BE2C (cell line): Measurements from ENCODE around the genes GJB1 and ZMYM3.

- RRBS: 0% methylated on average over 4 of the region's 28 CpGs
These were observed 644 bp downstream of the MED12 start for GRCh38 chrX:71118838-71119641.

- RRBS: no CpG with 5 or more reads among the region's 23 CpGs
These were observed at the start of gene GJB1 for GRCh38 chrX:71222840-71223478. Gene GJB1, plus strand, starts transcription at chrX:71223224.

DNA sequence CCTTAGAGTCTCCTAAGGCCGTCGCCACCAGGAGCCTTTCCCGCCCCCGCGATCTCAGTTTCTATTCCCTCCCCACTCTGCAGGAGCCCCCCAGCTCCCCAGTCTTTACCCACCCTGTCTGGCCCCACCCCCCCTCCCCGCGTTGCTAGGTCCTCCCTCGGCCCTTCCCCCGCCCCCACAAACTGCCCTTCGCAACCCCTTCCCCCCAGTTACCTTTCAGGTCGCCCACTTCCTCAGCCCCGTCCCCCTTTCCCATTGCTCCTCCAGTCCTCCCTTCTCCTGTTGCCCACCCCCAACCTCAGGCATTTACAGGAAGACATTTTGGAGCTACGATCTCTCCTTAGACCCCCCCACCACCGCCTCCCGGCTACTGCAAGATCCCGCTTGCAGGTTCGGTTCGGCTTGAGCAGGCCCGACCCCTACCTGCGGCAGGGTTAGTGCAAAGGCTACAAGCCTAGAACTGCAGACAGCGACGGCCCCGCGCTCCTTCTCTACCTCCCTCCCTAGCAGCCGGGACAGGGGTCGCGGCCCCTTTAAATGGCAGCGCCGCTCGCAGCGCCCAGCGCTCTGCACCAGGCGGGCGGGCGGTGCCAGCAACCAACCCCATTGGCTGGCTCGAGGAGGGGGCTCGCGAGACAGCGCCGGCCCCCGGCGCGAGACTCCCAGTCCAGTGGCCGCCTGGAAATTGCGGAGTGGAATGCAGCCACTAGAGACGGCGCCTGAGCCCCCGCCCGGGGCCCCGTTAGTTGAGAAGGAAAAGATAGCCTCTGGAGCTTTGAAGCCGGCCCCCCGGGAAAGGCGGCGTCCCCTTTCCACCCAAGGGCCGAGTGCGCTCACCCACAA is at the start of gene ZMYM3:
TSS of gene ZMYM3 (minus strand) at position 535 of the 843 bp plus-strand sequence.
- RRBS: under 1% methylated on average over 8 of the region's 56 CpGs

- RRBS: no CpG with 5 or more reads among the region's 1 CpG
These were observed 5.1 kb upstream of the ITGB1BP2 start for GRCh38 chrX:71296513-71296779.

DNA sequence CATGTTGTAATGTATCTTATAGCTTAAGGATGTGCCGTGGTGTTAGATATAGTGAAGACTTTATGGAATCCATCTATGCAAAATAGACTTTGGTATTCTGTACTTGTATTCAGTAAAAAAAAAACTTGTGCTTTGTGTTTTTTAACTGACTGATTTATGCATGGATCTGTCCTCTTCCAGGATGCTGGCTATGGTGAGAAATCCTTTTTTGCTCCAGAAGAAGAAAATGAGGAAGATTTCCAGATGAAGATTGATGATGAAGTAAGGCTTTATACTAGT is 23.2 kb downstream of the TAF1 start:
- RRBS: no CpG with 5 or more reads among the region's 1 CpG

DNA sequence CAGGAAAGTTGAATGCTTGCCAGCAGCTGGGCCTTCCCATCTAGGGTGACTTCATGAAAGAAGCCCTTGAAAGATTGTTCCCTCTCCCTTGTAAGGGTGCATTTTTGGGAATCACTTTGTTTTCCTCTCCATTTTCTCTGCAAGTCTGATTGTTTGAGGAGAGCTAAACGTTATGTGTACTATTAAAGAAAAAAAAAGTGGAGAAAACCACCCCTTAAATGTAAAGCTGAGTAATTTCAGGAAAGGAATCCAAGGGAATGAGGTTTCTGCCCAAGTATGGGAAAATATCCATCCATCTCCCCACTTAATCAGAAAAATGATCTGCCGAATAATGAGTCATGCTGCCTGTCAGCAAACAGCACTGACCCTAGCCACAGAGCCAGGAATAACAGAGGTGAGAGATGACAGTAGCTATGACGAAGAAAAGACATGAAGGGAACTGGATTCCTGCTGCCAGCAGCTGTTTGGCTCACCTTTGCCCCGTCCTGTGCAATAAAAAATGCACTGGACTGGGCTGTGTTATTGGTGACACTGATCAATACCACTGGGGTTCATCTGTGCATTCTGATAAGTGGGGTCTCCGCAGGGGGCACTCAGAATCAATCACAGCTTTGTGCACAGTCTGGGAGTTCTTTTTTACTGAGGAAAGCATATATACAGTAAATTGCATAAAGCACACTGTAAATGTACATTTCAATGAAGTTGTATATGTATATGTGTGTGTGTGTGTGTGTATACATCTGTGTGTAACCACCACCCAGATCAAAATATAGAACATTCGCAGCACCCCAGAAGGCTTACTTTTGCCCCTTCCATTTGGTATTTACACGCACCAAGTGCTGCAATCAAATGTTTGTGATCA is 119.4 kb downstream of the NHSL2 start:
- RRBS: no CpG with 5 or more reads among the region's 7 CpGs

GRCh38 chrX:72144133-72144716 is 37.3 kb upstream of the PIN4 start:
- RRBS: no CpG with 5 or more reads among the region's 6 CpGs

DNA sequence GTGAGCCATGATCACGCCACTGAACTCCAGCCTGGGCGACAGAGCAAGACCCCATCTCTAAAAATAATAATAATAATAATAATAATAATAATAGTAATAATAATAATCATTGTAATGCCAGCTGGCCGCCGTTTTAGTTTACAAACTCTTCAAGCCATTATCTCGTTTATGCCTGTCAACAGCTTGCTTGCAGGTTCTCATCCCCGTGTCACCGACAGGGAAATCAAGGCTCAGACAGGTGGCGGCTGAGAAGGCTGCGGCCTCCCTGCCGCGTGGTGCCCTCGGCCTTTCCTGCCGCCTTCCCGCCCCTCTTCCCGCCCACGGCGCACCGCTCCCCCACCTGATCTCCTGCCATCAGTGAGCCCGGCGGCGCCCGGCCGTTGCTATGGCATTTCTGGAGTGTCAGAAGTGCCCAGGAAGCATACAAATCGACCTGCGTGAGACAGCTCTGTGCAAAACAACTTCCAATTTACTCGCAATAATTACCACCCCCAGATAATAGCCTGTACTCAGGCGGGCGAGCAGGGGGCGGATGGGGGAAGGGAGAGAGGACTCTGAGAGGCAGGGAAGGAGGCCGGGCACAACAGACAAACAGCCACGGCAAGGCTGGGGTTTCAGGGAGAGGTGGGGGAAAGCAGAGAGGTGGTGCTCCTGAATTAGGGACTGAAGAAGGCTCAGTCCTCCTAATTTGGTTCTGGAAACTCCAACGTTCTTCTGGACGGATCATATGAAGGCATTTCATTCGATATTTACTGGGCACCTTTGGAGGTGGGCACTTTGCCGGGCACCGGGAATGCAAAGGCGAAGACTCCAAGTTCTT is 16.6 kb upstream of the ERCC6L start:
- RRBS: no CpG with 5 or more reads among the region's 37 CpGs

GRCh38 chrX:72306305-72307509 is 993 bp upstream of the CITED1 start:
- RRBS: 1% methylated on average over 40 of the region's 126 CpGs

GRCh38 chrX:72912749-72913001 is 260 bp downstream of the FAM236C start:
- RRBS: no CpG with 5 or more reads among the region's 8 CpGs

- RRBS: 55% methylated on average over 5 of the region's 13 CpGs
These were observed 48.3 kb upstream of the PABPC1L2A start for GRCh38 chrX:73127679-73127951.

GRCh38 chrX:73822261-73823418 is 259.6 kb downstream of the CHIC1 start:
- RRBS: no CpG with 5 or more reads among the region's 10 CpGs

GRCh38 chrX:73823488-73824101 is 260.6 kb downstream of the CHIC1 start:
- RRBS: no CpG with 5 or more reads among the region's 2 CpGs

- RRBS: no CpG with 5 or more reads among the region's 3 CpGs
These were observed 287.3 kb downstream of the CHIC1 start for GRCh38 chrX:73850195-73850895.

- RRBS: no CpG with 5 or more reads among the region's 2 CpGs
These were observed 338.1 kb upstream of the ZCCHC13 start for GRCh38 chrX:73965826-73966311.

DNA sequence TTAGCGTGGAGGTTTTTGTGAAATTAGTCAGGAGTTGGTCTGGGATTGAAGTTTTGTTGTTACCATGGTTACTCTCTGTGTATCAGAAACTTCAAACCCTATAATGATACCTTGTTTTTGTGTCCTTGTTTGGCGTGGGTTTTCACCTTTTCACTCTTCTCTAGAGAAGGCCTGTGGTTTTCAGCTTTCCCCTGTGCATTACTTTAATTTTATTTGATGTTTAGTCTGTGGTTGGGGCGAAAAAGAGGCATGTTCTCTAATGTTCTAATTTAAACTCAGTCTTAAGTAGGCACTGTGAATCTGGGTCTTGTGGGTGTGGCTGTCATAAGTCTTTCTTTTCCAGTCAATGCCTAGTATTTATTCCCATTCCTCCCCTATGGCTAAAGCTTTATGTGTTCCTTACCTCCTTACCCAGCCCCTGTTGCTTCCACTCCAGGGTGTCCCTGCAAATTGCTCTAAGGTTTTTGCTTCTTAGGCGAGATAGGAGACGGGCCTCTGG is 326.4 kb upstream of the ZCCHC13 start:
- RRBS: no CpG with 5 or more reads among the region's 5 CpGs

- RRBS: no CpG with 5 or more reads among the region's 2 CpGs
These were observed 106.5 kb upstream of the ZCCHC13 start for GRCh38 chrX:74197226-74198109.

DNA sequence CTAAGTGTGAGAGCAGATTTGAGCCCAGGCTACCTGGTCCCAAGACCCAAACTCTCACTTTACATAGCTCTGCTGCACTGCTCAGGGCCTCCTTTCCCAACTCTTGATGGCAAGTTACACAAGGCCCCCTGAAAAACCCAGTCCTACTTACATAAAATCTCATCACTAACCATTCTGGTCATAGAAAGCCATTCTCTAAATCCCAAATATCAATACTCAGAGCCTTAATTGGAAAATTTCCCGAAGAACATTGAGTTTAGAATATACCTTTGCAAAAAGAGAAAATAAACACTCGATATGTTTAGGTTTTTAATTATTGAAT is 84.6 kb upstream of the ZCCHC13 start:
- RRBS: no CpG with 5 or more reads among the region's 2 CpGs

DNA sequence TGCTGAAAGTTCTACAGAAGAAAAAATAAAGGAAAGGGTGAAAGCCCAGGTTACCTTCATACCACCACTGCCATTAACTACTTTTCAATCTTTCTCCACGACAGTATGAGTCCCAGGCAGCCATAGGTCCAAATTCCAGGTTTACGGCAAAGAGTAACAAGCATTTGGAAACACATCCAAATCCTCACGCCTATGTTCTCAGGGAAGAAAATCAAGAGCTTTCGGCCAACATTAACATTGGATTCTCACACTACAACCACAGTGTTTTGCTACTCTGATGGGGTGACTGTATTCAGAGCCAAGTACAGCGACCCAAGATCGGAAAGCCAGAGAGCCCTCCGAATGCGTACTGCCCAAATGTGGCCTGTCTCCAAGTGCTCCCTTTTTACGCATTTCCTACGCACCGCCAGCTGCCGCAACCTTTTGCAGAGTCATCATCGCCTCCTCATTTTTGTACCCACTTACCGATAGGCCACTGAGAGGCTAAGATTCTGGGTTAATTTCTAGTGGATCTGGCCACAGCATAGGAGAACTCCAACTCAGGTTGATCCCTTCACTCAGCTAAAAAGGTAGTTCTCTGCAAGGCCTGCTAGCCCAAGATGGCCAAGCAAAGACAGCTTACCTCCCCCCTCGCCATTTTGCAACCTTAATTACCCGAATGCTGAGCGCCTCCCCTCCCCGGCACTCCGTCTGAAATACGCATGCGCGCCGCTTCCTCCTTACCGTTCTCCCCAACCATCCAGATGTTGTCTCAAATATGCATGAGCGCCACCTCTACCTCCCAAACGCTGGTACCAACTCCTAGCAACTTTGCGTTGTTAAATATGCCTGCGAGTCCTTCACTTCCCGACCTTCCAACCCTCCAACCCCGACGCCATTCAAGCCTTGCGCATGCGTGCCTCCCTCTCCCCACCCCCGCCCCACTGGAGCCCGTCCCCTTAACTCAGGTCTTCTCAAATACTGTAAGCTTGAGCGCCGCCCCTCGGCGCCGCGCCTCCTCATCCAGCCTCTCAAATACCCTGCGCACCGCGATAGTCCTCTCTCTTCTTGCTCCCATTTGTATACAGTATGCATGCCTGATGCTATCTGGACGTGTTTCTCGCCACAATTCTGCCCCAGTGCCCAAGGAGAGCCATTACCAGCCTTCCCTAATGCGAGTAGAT is 11.9 kb upstream of the ZCCHC13 start:
- RRBS: no CpG with 5 or more reads among the region's 47 CpGs